M059J (cell line): ENCODE results near the genes ZNF429 and PLEKHF1.

- RAMPAGE, long total RNA: no peak
Observed at GRCh38 chr19:21440191-21440857, 43.4 kb downstream of the ZNF493 start.

- RAMPAGE, long total RNA: no peak
Observed at GRCh38 chr19:21505056-21506354, at the start of gene ZNF429. ZNF429 (plus strand) TSS chr19:21505602.

DNA sequence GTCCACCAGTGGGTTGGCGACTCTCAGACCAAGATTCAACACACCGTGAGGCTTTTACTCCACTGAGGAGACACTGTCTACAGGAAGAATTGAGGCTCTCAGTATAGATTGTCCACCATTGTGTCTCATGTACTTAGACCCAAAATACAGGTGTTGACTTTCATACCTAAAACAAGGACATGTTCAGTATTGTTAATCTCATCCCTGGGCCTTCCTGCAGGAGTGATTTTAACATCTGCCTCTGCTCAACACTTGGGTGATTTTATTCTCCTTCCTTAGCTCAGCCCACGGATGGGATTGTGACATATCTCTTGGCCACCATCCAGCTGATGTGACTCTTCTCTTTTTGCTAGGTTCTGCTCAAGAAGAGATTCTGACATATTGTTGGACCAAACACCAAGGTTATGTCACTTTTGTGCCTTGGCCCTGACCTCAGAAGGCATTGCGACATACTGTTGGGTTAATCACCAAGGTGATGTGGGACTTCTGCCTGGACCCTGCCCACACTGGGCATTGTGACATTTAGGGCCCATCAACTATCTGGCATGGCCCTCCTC lies 88.4 kb downstream of the ZNF429 start:
- RAMPAGE, long total RNA: no peak

DNA sequence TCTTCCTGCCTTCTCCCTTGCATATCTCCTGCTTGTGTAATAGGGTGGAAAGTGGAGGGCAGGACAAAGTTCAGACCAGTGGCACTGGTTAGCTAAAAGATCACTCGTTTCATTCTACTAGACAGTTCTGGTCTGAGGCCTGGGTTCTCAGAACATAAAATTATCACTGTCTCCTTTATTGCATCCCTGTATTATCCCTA lies 52.9 kb downstream of the ZNF726 start:
- RAMPAGE, long total RNA: no peak

- RAMPAGE, long total RNA: no peak
Observed at GRCh38 chr19:27775860-27776479, 1437.0 kb downstream of the UQCRFS1 start.

- RAMPAGE, long total RNA: no peak
Observed at GRCh38 chr19:28424023-28424377, 789.0 kb downstream of the UQCRFS1 start.

DNA sequence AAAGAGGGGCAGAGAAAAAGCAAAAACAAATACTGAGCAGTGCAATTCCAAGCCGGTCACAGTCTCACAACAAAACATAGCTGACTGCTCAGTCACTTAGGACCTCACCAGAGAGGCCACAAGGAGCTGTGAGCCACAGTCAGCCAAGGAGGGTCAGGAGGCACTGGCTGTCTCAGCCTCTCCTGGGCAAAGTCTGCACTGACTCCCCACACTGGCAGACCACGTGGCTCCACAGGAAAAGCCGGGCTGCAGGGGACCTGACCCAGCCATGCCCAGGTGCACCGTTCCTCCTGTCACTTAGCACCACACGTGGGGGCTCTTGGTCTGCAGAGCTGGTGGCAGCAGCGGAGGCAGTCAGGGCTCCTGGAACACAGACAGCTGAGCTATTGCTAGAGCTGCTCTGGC lies 744.3 kb downstream of the UQCRFS1 start:
- RAMPAGE, long total RNA: no peak

DNA sequence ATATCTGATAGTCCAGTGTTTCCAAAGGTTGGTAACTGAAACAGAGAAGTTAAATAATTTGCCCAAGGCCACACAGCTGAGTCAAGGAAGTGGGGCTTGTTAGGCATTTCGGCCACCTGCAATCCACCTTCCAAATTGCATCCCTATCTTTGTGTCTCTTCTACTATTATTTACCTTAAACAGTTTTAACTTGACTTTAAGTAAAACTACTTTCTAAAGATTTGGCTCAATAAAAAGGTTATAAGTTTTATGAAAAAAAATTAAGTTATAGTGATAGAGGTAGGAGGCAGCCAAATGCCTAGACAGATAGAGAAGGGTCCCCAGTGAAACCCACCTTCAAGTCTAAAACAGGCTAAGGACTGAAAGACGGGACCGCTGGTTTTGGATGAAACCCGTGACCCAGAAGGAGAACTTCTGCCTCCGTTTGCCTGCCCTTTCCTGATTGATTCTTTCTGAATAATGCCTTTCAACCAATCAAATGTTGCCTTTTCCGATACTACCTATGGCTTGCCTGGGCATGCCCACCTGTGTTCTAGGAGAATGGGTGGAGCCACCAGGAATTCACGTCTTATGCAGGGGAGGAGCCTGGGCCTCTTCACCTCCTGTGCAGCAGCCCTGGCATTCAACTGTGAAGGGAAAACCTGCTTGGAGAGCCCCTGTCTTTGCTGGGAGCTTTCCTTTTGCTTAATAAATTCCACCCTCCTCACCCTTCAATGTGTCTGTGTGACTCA lies 731.0 kb downstream of the UQCRFS1 start:
- RAMPAGE, long total RNA: no peak

DNA sequence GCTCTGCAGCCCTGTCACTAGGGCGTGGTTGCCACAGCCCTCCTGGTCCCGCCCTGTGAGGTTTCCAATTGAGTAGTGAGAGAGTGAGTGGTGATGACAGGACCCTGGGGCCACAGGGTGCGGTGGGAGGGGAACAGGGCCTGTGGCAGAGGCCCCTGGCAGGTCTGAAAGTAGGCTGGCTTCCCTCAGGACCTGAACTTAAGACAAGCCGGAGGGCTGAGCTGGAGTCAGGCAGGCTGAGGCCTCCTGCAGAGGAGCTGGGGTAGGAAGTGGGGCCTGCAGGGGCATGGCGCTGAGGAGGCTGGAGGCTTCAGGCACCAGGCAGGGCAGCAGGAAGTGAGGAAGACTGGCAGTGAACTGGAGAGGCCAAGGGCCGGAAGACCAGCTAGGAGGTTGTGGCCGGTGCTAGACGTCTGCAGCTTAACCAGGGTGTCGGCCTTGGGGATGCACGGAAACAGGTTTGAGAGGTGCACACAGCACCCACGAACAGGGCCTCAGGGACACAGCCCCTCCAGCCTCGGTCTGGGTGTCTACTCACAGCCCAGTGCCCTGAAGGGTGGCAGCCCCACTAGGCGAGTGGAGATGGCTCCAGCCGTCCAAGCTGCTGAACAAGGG lies 17.7 kb downstream of the POP4 start:
- RAMPAGE, long total RNA: no peak

- RAMPAGE, long total RNA: no peak
Observed at GRCh38 chr19:29664567-29665777, at the start of gene PLEKHF1. PLEKHF1 (plus strand) TSS chr19:29665461.

GRCh38 chr19:29665778-29666796 lies 826 bp downstream of the PLEKHF1 start:
- RAMPAGE, long total RNA: no peak

- RAMPAGE, long total RNA: no peak
Observed at GRCh38 chr19:29708145-29709204, 6.6 kb downstream of the C19orf12 start.

DNA sequence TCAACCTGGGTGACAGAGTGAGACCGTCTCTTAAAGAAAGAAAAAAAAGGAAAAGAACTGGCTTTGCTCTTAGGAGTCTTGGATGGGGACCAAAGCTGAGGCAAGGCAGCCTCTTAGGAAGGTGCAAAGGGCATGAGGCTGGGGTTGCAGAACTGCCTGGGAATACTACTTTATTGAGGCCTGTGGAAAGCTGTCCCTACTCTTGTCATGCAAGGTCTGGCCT lies 870 bp upstream of the C19orf12 start:
- RAMPAGE, long total RNA: no peak

- RAMPAGE, long total RNA: no peak
Observed at GRCh38 chr19:29723916-29724750, 9.1 kb upstream of the C19orf12 start.

GRCh38 chr19:29806095-29806801 lies 5.5 kb upstream of the CCNE1 start:
- RAMPAGE, long total RNA: no peak

DNA sequence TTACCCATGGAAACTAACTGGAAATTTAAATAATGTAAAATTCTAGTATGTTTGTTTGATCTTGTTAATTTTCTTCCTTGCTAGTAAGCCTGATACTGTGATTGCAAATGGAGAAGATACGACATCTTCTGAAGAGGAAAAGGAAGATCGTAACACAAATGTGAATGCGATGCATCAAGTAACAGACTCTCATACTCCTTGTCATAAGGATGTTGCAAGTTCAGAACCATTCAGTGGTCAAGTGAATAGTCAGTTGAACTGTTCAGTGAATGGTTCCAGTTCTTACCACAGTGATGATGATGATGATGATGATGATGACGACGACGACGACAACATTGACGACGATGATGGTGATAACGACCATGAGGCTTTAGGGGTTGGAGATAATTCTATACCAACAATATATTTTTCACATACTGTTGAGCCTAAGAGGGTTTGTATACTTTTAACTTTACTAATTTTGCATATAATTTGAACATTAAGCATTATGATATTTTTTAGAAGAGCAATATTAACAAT lies 66.9 kb downstream of the URI1 start:
- RAMPAGE, long total RNA: no peak

GRCh38 chr19:30223261-30224157 lies 148.7 kb upstream of the ZNF536 start:
- RAMPAGE, long total RNA: no peak

DNA sequence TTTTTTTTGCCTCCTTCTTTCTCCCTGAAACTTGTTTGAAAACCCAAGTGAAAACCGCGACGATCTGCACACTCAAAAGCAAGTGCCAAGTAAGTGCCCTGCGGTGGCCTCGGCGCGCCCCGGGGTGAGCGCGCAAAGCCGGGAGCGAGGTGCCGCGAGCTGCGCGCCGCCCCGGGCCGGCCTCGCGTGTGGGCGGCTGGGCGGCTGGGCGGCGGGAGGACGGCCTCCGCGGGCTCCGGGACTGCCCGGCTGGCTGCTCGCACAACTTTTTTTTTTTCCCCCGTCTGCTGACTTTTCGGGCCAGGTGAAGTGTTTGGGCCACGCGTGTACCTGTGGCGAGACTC lies 143.6 kb upstream of the ZNF536 start:
- RAMPAGE, long total RNA: no peak

DNA sequence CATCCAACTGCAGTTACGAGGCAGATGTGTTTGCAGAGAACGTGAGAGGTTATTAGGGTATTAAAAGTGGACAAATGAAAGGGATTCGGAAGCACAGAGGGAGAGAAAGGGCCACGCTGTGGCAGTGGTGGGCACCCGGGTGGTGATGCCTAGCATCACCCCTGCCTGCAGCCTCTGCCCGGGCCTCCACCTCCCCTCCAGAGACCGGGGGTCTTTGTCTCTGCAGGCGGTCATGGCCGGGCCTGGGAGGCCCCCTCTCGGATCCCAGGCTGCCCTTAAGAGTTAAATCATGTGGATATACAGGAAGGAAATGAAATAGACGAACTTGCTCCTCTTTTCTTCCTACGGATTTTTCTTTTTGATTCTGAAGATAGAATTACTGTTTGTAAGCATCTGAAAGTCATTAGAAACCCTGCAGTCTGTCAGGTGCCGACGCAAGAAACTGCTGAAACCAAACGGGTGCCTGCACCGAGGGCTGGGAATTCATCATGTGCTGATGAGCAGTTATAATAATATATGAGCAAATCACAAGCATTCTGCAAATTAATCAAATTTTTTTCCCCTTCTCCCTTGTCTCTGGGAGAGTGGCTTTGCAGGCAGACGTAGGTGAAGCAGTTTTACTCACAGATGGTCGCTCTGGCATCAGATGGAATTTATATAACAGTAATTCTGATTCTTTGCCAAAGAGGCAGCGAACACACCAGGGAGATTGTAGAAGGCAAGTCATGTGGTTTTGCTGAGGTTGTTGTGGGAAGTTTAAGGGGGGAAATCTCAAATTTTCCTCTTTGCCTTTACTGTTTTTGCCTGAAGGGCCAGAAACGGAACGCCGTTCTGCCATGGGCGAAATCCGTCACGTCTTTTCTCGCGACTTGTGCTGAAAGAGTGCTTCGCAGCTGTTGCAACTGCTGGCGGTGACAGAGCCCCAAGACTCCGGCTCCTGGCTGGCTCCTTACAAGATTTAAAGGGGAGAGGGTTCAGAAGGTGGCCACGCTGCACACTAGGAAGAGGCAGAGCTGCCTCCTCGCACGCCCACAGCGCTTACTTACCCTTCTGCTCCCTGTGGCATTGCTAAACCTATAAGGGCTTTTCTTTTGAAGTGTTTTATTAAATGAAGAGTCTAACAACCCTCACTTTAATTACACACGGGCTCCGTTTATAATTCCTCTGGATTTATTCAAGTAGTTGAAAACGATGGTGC lies 320.0 kb downstream of the ZNF536 start:
- RAMPAGE, long total RNA: no peak

DNA sequence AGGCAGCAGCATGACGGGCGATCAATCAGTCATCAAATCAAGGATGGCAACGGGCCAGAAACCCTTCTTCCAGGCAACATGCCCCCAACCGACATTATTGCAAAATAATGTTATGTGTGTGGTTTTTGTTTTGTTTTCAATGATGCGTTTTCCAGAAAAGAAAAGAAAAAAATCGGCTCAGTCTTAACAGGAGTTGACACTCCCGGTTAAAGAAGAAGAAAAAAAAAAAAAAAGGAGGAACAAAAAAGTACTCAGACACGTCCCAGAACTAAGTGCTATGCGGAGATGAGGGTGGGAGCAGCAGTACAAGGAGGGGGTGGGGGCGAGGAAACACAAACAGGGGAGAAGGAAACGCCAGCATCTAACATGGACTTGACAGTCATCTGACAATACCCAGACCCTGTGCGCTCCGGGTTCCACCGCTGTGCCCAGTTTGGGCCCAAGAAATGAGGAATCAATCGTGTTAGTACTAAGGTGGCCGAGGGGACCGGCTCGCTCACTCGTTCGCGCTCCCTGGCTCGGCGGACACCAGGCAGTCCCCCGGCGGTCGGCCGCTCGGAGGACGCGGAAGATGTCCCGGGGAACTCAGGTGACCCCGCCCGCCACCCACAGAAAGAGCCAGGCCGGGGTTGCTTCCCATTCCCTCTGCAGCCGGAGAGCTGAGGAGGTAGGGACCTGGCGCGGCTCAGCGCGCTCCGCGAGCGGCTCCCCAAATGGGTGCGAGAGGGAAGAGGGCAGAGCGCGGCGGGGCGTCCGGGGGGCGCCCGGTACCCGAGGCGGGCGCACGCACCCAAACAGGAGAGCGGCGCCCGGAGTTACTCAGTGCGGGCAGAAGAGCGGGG lies 764 bp downstream of the TSHZ3 start:
- RAMPAGE, long total RNA: no peak